Kidney epithelial cell (primary cell): ENCODE results near the genes RCN1, WT1, EIF3M and CD59.

DNA sequence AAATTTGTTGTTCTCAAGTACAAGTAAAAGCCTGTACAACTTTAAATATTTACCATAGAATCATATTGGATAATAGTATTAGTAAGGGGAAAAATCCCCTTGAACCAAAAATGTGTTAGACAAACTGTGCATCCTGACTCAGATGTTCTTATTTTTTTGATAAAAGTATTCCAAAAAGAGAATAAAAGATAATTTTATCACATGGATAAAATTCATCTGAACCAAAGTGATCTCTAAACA, 724.4 kb downstream of the METTL15 start:
- RAMPAGE, long total RNA: no peak

- RAMPAGE, long total RNA: no peak
- RRBS: no CpG with 5 or more reads among the region's 4 CpGs
Observed at GRCh38 chr11:30456843-30457507, 129.2 kb downstream of the MPPED2 start.

GRCh38 chr11:30635352-30636041, 49.3 kb upstream of the MPPED2 start:
- RAMPAGE, long total RNA: no peak
- RRBS: no CpG with 5 or more reads among the region's 14 CpGs

GRCh38 chr11:31321305-31321768, 48.2 kb downstream of the DCDC1 start:
- RAMPAGE, long total RNA: no peak
- RRBS: no CpG with 5 or more reads among the region's 26 CpGs

DNA sequence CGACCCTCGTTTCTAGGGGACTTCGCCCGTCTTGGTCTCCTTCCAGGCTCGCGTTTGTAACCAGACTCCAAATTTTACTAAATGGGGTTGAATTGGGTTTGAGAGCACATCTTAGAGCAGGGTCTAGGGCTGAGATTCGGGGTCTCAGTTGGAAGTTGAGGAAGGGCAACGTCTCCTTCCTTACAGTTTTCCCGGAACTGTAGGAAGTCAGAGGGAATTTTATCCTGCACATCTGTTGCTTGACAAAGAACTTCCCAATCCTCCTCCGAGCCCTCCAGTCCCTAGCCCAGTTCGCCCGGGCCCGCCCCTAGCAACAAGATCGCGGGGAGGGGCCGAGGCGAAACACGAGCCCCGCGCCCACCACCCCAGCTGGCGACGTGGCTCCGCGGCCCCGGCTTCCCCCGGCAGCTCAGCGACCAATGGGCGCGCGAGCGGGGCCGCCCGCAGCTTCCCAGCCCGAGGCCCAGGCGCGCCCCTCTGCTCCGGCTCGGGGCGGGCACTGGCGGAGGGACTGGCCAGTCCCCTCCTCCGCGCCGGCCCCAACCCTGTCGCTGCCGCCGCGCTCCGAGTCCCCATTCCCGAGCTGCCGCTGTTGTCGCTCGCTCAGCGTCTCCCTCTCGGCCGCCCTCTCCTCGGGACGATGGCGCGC, at the start of gene RCN1:
Gene RCN1, plus strand, starts transcription at position 518 of the 649 bp plus-strand sequence.
- RAMPAGE, long total RNA: no peak
- RRBS: 1% methylated on average over 22 of the region's 59 CpGs

DNA sequence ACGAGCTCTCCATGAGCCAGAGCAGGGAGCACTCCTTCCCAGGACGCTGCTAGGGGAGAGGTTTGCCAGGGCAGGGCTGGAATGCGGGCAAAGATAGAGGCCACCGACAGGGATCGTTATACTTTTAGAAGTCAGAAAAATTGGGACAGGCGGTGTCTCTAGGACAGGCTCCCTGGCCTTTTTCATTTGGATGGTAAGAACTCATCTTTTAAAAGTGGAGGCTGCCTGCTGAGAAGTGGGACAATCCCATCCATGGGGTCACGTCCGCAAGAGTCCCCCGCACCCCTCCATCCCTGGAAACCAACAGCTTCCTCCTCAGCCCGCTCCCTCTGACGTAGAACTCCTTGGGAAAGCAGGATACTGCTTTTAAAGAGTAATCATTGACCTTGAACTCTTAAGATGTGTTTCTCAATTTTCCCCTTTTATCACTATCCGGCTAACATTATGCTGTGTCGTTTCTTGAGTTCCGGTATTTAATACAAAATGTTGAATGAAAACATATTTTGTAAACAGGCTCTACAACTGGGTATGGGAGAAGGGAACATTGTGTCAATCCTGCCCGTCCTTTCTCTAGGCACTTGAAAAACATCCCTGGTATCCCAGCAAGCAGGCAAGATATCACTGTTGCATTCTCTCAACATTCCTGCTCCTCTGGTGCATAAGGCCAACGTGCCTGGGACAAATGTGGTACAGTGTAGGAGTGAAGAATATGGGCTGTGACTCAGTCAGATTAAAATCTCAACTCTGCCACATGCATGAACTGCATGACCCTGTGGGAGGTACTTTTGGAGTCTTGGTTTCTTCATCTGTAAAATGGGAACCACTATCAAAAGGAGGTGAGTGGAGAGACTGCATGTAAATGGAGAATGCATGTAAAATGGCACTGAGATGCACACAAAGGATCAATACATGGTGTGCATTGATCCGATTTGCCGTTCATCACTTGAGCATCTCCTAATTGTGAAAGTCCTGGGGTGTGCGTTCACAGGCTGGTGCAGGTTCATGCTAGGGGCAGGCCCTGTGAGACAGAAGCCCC, 52.9 kb downstream of the WT1 start:
- RAMPAGE, long total RNA: no peak
- RRBS: no CpG with 5 or more reads among the region's 19 CpGs

DNA sequence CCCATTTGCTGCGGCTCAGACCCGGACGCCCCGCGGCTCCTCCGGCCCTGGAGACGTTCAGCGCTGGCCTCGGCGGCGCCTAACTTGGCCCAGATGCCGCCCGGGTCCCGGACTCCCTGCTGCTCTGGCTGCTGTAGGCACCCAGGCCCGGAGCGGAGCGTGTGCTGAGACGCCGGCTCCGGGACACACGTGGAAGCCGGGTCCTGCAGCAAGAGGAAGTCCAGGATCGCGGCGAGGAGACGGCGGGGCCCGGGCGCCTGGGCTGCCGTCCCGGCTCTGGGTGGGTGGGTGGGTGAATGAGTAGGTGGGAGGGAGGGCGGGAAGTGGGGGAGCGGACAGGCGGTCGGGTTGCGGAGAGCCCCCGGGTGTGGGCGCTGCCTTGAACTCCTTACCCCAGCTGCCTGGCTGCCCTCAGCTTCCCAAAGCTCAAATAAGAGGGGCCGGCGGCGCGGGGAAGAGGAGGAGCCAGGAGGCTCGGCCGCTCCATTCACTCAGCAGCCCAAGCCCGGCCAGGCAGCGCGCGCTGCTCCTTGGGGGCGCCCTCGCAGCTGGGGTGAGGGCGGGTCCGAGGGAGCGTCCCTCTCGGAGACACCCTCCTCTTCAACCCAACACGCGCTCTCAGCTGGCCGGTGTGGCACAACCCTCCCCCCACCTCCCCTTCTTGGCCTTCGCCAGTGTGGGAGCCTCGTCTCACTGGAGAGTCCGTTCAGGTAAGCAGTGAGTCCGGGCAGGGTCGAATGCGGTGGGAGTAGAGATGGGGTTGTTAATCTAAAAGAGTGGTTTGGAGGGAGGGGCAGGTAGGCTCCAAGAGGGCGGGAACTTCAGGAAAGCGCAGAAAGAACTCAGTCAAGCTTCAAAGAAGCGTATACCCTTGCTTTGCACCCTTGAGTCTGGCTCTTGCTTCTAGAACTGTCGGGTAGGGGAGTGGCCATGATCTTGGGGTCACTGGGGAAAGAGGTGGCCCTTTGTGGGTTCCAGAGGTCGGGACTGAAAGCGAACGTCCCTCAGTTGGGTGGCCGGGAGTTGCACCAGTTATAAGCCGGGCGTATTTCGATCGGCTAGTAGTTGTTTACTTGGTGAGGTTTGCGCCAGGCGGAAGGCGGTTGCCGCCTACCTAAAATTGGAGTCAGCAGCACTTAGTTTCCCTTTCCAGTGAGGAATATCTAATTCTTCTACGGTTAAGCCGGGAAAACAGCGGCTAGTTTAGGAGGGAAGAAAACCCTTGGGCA, at the start of gene WT1:
Gene WT1, minus strand, starts transcription at position 403 of the 1,229 bp plus-strand sequence.
- RAMPAGE, long total RNA: start-site peak on the minus strand centred at position 586 of the sequence, 317 bp wide, 5 and 11 reads in 2 replicates
- RRBS: 2% methylated on average over 33 of the region's 82 CpGs

- RAMPAGE, long total RNA: start-site peak on the plus strand at chr11:32583801-32583878, 3,479 and 1,978 reads in 2 replicates
- RRBS: 1% methylated on average over 7 of the region's 41 CpGs
Observed at GRCh38 chr11:32583366-32583968, at the start of gene EIF3M. Gene EIF3M (plus strand): TSS chr11:32583831.

DNA sequence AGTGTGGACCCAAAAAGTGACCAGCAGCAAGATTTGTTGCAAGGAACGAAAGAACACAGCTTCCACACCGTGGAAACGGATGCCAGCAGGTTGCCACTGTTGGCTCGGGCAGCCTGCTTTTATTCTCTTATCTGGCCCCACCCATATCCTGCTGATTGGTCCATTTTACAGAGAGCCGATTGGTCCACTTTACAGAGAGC, 4.9 kb upstream of the QSER1 start:
- RAMPAGE, long total RNA: no peak
- RRBS: no CpG with 5 or more reads among the region's 5 CpGs

DNA sequence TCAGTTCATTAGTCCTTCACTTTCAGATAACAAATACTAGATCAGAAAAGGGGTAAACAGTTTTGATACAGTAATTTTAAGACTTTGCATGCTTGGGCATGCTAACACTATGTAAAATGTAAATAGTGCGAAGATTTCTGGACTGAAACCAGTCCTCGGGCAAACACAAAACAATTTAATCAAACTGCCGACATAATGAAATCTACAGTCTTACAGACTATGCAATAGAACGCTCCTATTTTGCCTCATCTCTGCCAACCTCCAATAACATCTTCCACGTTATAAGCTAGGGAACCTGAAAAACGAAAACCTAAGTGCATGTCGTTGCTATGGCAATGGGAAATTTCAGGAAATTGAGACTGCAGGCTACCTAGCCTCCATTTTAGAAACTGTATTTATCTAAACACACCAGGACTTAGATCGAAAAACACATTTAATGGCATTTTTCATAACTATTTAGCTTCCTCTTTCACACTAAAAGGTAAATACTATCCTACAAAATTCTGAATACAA, 1.2 kb downstream of the CSTF3 start:
- RAMPAGE, long total RNA: no peak
- RRBS: no CpG with 5 or more reads among the region's 8 CpGs

DNA sequence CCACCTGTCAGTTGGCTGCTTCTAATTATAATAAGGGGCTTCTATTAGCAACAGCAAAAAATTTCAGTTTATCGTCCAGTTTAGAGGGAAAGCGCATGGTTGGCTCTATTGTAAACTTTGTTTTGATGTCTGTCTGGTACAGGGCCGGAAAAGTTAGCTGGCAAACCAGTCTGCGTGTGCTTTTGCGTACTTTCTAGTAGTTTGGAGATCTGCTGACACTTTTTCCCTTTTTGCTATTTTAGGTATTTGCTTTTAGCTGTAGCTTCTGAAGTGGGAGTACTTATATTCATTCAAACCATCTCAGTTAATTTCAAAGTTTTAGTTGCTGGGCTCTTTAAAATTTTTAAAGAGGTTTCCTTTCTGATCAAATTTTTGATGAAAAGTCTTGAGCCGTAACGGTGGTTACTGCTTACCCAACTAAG, 1.7 kb downstream of the HIPK3 start:
- RAMPAGE, long total RNA: no peak
- RRBS: no CpG with 5 or more reads among the region's 7 CpGs

GRCh38 chr11:33301291-33302031, 44.3 kb downstream of the HIPK3 start:
- RAMPAGE, long total RNA: no peak
- RRBS: no CpG with 5 or more reads among the region's 1 CpG

- RAMPAGE, long total RNA: start-site peak on the minus strand at chr11:33736401-33736429, 1,014 and 2,708 reads in 2 replicates
- RRBS: 1% methylated on average over 6 of the region's 29 CpGs
Observed at GRCh38 chr11:33736296-33736671, at the start of gene CD59. Gene CD59 (minus strand): TSS chr11:33736423.

DNA sequence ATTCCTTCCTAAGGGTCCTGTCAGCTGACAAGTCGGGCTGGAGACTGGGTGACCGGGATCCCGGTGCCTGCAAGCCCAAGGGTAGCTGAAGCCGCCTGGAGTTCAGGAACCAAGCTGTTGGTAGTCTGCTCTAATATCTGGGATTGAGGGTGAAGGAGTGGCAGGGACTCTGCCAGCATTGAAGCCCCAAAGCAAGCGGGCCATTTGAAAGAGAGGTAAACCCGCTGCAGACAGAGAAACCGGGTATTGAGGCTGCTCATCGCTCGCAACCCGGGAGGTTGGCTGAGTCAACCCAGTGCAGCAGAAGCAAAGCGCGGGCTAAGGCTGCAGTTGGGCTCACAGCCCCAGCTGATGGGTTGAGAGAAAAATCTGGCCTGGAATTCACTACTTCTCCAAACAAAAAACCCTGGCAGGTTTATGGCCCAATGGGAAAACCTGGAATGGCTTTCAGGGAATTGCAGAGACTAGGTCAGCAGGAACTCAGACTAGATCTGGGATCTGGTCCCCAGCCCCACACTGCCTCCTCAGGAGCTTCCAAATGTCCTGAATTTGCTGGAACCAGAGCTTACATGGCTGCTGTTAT, 28.2 kb upstream of the FBXO3 start:
- RAMPAGE, long total RNA: no peak
- RRBS: no CpG with 5 or more reads among the region's 12 CpGs

DNA sequence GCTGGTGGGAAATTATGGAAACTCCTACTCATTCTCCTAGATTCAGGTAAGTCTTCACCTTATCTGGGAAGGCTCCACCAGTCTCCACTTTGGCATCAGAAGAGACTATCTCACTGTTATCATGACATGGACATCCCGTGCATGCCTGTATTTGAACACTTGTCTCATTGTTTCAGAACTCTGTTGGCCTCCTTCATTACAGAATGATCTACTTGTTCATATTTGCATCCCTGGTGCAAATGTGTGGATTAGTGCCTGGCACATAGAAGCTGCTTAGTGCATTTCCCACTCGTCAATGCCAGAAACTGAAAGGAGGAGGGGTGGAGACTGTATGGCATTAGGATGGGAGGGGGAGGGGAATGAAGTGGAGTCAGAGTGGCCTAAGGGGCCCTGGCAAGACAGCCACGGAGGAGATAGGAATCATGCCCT, 54.0 kb upstream of the CAPRIN1 start:
- RAMPAGE, long total RNA: no peak
- RRBS: no CpG with 5 or more reads among the region's 3 CpGs

- RAMPAGE, long total RNA: no peak
- RRBS: no CpG with 5 or more reads among the region's 9 CpGs
Observed at GRCh38 chr11:34099461-34100622, 5.6 kb upstream of the NAT10 start.

DNA sequence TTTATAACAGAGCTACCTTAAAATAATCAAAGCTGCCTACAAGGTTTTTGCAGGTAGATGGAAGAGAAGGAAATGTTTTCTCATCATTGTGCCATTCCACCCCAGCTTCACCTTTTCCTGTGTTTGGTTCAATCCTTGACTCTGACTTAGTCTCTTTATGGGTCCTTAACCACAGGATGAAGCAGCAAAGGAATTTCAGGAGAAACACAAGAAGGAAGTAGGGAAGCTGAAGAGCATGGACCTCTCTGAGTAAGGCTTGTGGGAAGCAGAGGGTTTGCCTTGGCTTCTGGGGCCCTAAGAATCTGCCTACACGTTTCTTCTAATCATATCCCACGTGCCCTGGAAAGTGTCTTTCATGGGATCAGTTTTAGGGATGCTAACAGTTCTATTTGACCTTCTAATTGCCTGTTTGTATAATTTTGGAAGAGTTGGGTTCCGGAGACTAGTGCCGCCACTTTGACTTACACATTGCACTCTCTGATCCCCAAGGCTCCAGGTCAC, 36.7 kb downstream of the NAT10 start:
- RAMPAGE, long total RNA: no peak
- RRBS: no CpG with 5 or more reads among the region's 4 CpGs

DNA sequence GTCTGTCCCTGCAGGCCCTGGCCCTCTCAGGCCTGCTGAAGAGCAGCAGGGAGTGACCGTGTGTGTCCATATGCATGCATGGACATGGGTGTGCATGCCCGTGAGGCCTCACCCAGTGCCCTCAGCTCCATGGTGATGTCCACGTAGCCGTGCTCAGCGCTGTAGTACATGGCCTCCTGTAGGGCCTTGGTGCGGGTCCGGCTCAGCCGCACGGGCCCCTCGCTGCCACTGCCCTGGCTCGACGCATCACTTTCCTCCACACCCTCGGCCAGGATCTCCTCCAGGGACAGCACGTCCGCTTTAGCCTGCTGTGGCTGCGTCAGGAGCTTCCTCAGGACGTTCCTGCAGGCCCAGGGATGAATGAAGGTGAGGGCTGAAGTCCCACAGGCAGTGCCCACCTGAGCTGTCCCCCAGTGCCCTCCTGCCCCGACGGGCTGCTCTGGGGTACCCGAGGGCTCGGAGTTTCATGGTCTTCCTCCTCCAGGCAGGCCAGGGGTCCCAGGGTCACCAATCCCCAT, 57.1 kb downstream of the NAT10 start:
- RAMPAGE, long total RNA: no peak
- RRBS: no CpG with 5 or more reads among the region's 21 CpGs

GRCh38 chr11:34186136-34186939, 80.9 kb downstream of the NAT10 start:
- RAMPAGE, long total RNA: no peak
- RRBS: 55% methylated on average over 2 of the region's 22 CpGs

- RAMPAGE, long total RNA: no peak
- RRBS: no CpG with 5 or more reads among the region's 4 CpGs
Observed at GRCh38 chr11:34235463-34235993, 122.3 kb downstream of the ABTB2 start.